H7 (cell line): ENCODE measurements around a stretch of chr22.

DNA sequence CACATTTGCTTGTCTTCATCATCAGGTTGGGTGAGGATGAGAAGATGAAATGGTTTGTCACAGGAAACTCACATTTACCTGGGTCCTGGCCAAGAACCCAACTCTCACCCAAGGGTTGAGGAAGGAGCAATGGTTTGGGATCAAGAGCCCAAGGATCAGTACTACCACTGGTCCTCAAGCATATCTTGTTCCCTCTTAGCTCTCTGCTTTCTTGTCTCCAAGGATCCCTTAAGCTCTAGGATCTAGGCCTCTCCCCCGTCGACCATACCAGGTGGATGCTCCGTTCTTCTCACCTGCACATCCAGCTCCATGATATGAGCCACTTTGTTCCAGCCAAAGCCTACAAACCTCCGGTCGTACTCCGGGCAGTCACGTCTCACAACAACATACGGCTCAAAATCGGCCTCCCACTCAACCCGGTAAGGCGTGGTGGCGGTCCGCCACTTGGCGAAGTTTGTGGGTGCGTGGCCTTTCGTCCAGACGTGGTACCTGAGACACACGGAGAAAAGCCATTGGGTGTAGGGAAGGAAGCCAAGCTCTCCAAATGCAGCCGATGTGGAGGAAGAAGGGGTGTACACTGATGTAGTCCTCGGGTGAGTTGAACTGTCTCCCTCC lies 218.7 kb upstream of the SYN3 start:
- RAMPAGE, long total RNA: no peak

GRCh38 chr22:33490816-33491469 lies 429.3 kb downstream of the LARGE1 start:
- RAMPAGE, long total RNA: no peak

DNA sequence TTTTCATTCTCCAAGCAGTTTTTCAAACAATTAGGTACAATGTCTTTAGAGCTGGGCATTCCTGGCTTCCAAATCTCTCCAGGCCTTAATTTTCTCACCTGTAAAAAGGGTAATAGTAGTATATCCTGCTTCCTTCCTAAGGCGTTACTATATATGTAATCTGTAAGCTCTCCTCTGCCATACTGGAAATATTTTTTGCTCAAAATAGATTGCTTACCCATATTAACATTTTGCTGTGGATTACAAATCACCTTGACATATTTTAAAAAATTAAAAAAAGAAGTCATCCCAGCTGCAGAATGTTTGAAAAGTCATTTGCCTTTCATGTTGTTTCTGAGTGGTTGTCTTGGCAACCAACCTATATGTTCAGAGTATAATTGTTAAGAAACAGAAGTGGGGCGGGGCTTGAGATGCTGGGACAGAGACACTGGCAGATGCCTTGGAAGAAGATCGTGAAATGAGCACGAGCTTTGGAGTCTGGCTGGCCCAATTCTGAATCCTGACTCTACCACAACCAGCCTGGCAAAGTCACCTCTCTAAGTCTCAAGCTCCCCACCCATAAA lies 348.3 kb downstream of the LARGE1 start:
- RAMPAGE, long total RNA: no peak

DNA sequence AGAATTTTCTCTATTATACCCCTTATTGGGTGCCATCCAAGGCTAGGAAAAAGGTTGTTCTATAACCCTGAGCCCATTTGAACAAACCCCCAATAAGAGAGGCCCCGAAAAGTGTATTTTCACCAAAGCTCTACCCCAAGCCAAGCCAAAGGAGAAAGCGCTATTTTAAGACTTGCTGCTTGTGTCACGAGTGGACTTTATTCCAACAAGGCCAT lies 11.4 kb downstream of the LARGE1 start:
- RAMPAGE, long total RNA: no peak

GRCh38 chr22:33914065-33914741 lies 6.1 kb downstream of the LARGE1 start:
- RAMPAGE, long total RNA: no peak

DNA sequence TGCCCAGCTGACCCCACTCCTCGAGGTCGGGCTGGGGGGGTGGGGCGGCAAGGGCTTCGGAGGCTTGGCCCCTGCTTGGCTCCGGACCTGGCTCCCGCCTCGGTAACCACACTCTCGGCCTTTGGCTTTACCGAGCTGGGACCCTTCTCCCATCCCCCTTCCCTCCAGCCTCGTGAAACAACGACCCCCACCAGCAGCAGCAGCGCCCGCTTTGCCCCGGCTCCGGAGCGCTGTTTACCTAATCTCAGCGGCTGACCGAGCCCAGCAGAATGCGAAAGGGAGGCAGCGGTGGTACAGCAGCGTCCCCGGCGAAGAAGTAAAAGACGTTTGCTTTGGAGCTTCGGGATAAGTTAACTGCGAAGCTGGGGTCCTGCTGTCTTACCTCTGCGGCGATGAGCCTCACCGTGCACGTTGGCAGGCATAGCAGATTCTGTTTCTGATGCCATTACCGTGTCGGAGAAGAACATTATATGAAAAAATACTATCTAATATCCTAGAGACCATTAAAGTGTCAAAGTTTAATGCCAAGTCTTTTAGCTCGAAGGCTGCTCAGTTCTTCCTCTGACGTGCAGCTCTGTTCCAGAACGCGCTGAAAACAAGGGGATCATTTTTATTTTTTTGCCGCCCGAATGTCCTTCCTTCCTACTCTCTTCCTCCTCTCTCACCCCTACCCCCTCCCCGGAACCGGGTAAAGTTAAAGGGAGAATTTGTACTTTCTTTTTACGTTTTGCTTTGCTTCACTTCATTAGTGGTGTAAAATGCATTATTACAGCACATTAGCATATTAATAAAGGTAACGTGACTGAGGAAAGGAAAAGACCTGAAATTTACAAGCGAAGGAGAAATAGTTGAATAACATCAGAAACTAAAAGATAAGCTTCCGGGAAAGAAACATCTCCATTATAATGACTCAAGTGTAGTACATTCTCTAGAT lies 2.2 kb upstream of the LARGE1 start:
- RAMPAGE, long total RNA: no peak

GRCh38 chr22:34580428-34580822 lies 485.5 kb upstream of the ISX start:
- RAMPAGE, long total RNA: no peak

GRCh38 chr22:34841094-34841955 lies 224.6 kb upstream of the ISX start:
- RAMPAGE, long total RNA: no peak

DNA sequence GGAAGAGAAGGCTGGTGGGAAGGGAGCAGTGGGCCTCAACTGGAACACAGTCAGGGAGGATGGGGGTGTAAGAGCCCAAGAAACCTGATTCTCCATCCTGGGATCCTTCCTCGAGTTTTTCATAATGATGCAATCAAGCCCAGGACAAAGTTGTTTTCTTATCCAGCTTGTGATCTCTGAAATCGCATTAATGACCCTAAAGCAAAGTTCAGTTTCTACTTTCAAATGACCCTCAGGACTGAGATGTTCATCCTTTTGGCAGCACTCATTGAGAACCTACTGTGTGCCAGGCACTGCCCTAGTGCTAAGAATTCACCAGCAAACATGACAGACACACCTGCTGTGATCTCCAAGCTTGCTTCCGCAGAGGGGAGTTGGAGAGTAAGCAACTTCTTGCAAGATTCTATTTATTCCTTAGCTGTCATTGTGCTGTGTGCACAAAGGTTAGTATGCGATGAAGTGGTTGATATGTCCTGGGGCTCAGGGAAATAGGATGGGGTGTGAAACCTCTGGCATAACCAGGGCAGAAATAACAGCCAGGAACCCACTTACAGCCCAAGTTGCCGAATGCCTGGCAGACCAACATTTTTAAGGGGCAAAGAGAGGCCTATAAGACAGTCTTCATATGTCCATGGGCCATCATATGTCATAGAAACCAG lies 45.4 kb downstream of the ISX start:
- RAMPAGE, long total RNA: no peak

GRCh38 chr22:35301257-35302088 lies 1.8 kb downstream of the TOM1 start:
- RAMPAGE, long total RNA: no peak

- RAMPAGE, long total RNA: no peak
Observed at GRCh38 chr22:35318770-35319423, 19.2 kb downstream of the TOM1 start.

- RAMPAGE, long total RNA: no peak
Observed at GRCh38 chr22:35526999-35527454, 13.6 kb upstream of the RASD2 start.

GRCh38 chr22:35541793-35542366 lies 1.2 kb downstream of the RASD2 start:
- RAMPAGE, long total RNA: no peak

GRCh38 chr22:35610632-35611362 lies 6.3 kb downstream of the MB start:
- RAMPAGE, long total RNA: no peak

DNA sequence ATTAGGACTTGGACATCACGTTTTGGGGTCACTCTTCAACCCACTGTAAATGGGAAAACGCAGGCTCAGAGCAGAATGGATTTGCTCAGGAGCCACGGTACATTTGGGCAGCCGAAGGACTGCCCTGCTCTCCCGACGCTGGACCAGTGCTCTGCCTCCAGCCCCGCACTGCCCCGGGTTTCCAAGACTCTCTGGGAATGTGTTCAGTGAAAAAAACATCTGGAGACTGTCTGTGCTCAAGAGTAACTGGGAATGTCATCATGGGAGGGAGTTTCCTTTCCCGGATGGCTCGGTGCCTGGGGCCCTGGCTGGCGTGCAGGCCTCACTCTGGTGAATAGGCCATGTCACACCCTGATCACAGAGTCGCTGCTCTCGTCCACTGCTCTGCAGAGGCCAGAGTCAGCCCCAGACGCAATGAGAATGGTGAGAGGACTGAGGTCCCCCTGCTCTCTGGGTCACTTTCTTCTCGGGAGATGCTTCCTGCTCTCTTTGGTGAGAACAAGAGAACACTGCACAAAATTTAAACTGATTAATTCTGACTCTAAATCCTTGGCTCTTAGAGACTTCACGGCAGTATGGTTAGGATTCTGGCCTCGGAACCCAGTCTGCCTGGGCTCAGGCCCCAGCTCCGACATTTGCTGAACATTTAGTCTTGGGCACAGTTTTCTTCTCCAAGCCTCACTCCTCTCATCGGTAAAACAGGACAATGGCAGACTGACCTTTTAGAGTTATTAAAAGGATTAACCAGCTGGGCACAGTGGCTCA lies 9.7 kb upstream of the APOL6 start:
- RAMPAGE, long total RNA: no peak

DNA sequence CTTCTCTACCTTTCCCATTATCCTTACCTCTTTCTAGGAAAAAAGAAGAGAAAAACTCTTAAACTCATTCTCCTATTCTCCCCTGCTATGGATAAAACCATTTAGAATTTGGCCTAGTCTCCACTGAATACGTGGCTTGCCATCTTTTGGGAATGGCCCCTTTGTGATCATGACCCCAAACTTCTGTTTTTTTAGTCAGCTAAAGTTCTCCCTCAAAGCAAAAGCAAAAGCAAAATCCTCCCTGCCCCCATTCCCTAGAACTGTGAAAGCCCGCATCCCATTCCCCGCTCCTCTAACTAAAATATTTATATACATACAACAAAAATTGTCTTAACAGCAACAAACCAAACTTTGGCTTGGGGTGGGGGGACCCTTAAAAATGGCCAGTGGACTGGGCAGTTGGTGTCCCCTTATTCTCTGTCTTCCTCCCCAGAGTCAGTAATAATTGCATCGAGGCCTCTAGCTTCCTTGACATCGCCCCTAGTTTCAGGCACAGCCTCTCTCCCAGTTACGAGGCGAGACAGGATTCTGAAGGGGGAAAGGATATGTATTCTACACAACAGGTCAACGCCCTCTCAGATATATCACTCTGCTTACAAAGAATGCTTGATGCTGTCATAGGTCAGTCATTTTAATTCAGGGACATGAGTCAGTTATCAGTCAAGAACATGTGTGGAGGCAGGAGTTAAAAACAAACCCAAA lies 24.3 kb downstream of the APOL5 start:
- RAMPAGE, long total RNA: no peak

GRCh38 chr22:35882786-35883374 lies 145.7 kb downstream of the RBFOX2 start:
- RAMPAGE, long total RNA: no peak

DNA sequence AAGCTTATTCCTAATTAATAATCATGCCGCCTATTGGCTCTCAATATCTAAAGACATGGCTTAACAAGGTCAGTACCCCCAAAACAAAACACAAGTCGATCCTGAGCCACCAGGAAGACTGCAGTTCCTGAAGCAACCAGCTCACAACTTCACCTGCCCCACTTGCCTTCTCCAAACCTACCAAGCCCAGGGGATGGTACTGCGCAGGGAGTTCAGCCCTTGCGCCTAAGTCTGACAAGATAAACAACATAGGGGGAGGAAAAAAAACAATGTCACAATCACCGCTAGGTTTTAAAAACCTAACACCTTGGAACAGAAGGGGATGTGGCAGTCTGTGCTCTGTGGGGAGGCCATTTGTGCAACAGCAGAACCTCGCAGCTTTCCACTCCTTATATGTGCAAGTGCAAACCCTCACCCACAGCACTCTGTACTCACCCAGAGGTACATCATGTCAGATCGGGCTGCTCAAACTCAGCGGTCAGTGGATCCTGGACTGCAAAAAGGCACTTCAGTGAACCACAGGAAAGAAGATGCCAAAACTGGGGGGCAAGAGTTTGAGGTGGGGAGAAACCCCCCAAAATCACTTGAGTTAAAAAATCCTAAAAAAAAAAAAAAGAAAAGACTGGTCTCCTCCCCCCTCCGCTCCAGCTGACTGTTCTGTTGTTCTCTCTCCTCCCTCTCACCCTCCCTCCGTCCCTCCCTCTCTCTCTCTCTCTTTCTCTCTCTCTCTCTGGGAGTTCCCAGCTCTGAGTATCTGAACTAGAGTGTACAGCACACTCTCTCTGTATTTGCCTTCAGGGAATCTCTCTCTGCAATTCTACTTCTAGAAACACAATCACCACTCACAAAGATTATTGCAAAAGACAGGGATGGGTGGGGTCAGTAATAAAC lies 134.0 kb downstream of the RBFOX2 start:
- RAMPAGE, long total RNA: no peak

- RAMPAGE, long total RNA: no peak
Observed at GRCh38 chr22:35903069-35903667, 125.5 kb downstream of the RBFOX2 start.

- RAMPAGE, long total RNA: no peak
Observed at GRCh38 chr22:35914867-35915260, 113.8 kb downstream of the RBFOX2 start.